Astrocyte (in vitro differentiated cells and primary cell): Measurements from ENCODE around the genes FAM172A, SLF1 and SPATA9.

DNA sequence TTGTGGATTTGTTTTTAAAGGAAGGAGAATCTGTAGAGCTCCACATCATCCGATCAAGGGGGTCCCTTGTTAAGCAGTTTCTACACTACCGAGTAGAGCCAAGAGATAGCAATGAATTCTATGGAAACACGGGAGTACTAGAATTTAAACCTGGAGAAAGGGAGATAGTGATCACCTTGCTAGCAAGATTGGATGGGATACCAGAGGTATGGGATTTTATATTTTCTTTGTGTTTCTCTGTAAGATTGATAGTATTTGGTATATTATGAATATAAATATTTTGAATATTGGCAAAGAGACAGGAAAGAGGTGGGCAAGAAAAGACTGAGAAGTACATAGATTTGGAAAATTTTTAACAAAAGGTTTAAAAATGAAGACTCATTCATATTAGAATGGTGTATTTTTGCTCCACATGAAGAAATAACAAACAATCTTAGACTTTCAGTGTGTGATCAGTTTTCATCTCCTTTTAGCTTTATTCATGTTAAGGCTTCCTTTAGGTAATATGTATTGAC lies 84.3 kb downstream of the ADGRV1 start:
- PRO-cap = no peak
- RRBS, 2 experiments = no CpG with 5 or more reads among the region's 3 CpGs

GRCh38 chr5:91033196-91033708 lies 349.9 kb downstream of the ARRDC3 start:
- PRO-cap = no peak
- RRBS, 2 experiments = no CpG with 5 or more reads among the region's 2 CpGs

DNA sequence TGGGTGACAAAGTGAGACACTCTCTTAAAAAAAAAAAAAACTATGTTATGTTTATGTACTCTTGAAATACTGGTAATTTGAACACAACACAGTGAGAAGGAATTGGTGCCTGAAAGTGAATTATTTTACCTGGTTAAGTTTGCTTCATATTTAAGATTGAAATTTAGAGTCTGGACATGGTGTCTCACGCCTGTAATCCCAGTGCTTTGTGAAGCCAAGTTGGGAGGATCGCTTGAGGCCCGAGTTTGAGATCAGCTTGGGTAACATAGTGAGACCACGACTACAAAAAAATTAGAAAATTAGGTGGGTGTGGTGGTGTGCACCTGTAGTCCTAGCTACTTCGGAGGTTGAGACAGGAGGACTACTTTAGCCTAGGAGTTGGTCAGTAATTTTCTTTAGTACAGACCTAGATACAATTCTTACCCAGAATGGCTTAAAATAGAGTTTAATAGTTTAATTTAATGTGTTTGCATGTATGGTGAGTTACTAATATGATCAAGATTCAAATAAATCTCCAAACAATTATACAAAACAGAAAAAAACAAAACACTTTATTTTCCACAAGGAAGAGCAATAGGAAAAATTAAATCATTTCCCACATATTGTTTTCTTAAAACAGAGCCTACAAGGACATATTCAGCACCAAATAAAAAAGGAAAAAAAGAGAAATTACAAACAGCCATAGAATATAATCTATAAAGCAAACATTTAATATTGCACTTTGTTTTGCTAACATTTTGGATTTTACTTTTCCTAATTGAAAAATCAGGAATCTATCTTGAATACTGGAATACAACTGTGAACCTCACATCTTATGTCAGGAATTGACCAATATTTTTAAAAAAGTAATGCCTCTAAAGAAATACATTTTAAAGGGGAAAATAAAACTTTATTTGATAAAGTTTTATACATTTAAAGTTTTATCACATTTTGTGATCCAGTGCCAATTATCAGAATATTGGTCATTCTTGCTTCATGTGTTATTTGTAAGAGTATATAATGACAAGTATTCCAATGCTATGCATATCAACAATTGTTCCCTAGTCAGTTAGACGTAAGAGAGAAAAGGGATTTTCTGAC lies 14.6 kb downstream of the ARRDC3 start:
- PRO-cap = no peak
- RRBS, 2 experiments = no CpG with 5 or more reads among the region's 6 CpGs

- PRO-cap = no peak
- RRBS, 2 experiments = 35 to 72% methylated on average over 4 to 8 of the region's 43 CpGs
Observed at GRCh38 chr5:93596601-93597653, 13.9 kb downstream of the NR2F1 start.

DNA sequence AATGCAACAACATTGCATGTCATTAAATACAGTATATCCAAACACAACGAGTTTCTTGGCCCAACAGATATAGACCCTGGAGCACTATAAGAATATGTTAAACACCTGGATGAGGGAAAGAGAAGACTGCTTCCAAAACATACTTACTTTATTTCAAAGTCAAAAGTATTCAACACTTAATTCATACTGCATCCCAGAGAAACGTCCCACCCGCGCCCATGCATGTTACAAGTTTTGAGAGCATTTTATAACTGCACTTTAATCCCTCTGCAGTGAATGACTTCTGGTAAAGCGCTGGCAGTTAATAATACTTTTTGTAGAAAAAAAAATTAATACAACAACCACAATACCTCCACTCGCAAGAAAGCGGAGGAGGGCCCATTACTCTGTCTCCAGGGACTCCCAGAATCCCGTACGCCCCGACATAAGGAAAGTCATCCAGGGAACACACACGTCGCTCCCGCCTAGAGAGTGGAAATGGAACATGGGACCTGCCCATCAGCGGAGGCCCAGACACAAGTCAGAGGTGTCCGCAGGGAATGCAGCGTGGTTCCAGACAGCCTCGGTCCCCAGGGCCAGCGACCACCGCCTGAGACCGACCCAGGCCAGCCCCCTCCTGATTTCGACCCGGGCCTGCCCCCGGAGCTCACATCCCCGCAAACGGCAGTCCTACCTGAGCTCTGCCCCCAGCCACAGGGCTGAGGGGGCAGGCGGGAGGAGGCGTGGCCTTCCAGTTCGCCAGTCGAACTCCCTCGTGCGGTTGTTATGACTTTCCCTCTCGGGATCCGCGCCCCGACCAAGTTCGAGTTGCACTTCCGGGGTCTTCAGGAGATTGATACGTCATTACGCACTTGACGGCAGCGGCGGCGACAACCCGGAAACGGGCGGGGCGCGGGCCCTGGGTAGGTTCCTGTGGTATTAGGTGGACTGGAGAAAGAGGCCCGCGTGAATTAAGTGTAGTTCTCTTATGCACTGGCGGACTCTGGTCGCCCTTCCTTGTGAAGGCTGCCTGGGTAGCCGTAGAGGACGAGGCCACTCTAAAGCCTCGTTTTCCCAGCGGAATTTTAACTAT lies at the start of gene FAM172A:
FAM172A (minus strand) TSS at position 826 of the 1,072 bp plus-strand sequence.
- PRO-cap = no peak
- RRBS, 2 experiments = under 1 to 4% methylated on average over 8 of the region's 56 CpGs

DNA sequence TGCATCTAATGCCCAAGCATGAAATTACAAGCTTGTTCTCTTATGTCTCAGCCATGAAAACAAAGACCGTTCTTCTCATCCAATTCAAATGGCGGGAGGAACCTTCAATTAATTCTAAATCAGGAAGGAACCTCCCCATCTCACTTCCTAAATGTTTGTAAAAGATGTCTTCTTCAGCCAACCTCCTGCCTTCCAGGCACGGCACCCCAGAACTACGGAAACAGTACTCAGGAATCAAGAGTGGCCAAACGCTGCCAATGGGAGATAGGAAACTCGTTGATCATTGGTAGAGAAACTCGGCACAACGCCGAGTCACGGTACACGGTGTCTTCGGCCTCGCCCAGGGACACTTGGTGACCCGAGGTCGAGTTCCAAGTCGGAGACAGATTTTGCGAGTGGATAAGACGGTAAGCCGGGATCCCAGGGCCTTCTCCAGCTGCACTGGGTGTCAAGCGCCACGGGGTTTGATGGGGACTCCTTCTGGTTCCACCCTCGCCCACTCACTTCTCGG lies 437 bp downstream of the KIAA0825 start:
- PRO-cap = bidirectional peak, plus-strand start at position 320 of the sequence, minus-strand start at position 214 of the sequence
- RRBS, 2 experiments = 0% methylated on average over 2 of the region's 23 CpGs; no CpG with 5 or more reads in 1 of the 2 experiments

- PRO-cap = no peak
- RRBS, 2 experiments = 1 to 2% methylated on average over 17 to 20 of the region's 66 CpGs
Observed at GRCh38 chr5:94618423-94619505, at the start of gene SLF1. TSS of gene SLF1 (plus strand) at chr5:94618669.

GRCh38 chr5:94793188-94793810 lies 174.8 kb downstream of the SLF1 start:
- PRO-cap = no peak
- RRBS, 2 experiments = no CpG with 5 or more reads among the region's 4 CpGs

DNA sequence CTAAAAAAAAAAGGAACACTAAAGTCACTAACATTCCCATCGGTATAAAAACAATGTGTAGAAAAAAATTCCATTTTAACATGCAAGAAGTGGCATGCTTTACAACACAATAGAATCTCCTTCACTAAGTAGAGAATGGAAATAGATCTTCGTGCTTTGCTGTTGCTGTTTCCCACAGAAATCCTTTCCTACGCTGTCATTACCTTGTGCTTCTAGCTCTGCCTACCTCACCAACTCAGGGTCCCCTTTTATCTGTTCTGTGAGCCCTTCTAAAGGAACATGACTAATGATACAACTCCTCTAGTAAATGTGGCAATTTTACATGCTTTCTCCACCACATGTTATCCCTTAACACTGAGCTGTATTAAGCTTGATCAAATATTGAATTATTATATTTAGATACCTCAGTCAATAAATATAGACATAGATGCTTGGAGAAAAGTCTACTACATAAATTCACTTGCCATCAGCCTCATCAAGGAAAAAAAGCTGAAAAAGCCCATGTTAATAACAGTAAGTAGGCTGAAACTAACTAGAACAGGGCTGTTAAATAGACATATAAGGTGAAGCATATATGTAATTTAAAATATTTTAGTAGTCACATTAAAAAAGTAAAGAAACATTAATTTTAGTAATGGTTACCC lies 202.8 kb downstream of the MCTP1 start:
- PRO-cap = unidirectional peak, minus-strand start at position 224 of the sequence
- RRBS, 2 experiments = no CpG with 5 or more reads among the region's 3 CpGs

DNA sequence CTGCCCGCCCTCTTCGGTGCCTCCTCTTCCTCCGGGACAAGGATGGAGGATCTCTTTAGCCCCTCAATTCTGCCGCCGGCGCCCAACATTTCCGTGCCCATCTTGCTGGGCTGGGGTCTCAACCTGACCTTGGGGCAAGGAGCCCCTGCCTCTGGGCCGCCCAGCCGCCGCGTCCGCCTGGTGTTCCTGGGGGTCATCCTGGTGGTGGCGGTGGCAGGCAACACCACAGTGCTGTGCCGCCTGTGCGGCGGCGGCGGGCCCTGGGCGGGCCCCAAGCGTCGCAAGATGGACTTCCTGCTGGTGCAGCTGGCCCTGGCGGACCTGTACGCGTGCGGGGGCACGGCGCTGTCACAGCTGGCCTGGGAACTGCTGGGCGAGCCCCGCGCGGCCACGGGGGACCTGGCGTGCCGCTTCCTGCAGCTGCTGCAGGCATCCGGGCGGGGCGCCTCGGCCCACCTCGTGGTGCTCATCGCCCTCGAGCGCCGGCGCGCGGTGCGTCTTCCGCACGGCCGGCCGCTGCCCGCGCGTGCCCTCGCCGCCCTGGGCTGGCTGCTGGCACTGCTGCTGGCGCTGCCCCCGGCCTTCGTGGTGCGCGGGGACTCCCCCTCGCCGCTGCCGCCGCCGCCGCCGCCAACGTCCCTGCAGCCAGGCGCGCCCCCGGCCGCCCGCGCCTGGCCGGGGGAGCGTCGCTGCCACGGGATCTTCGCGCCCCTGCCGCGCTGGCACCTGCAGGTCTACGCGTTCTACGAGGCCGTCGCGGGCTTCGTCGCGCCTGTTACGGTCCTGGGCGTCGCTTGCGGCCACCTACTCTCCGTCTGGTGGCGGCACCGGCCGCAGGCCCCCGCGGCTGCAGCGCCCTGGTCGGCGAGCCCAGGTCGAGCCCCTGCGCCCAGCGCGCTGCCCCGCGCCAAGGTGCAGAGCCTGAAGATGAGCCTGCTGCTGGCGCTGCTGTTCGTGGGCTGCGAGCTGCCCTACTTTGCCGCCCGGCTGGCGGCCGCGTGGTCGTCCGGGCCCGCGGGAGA lies 658 bp downstream of the GPR150 start:
- PRO-cap = no peak
- RRBS, 2 experiments = 1 to 2% methylated on average over 29 to 32 of the region's 123 CpGs

GRCh38 chr5:95682805-95683149 lies at the start of gene SPATA9:
TSS of gene SPATA9 (minus strand) at chr5:95682991.
- PRO-cap = no peak
- RRBS, 2 experiments = no CpG with 5 or more reads among the region's 1 CpG

- PRO-cap = no peak
- RRBS, 2 experiments = no CpG with 5 or more reads among the region's 3 CpGs
Observed at GRCh38 chr5:95712258-95712851, 18.8 kb upstream of the RHOBTB3 start.

DNA sequence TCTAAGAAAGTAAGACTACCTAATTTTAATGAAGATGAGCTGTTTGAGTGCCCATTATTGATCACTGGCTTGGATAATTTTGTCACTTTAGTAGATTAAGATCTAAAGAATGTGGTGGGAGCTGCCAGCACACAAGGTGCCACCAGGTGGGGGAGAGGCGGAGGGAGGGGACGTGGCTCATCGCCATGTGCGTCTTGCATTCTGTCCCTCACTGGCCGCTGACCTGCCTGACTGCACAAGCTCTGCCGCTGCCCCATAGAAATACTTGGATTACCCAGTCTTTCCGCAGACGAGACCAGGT lies 37.6 kb downstream of the RHOBTB3 start:
- PRO-cap = no peak
- RRBS, 2 experiments = no CpG with 5 or more reads among the region's 8 CpGs

DNA sequence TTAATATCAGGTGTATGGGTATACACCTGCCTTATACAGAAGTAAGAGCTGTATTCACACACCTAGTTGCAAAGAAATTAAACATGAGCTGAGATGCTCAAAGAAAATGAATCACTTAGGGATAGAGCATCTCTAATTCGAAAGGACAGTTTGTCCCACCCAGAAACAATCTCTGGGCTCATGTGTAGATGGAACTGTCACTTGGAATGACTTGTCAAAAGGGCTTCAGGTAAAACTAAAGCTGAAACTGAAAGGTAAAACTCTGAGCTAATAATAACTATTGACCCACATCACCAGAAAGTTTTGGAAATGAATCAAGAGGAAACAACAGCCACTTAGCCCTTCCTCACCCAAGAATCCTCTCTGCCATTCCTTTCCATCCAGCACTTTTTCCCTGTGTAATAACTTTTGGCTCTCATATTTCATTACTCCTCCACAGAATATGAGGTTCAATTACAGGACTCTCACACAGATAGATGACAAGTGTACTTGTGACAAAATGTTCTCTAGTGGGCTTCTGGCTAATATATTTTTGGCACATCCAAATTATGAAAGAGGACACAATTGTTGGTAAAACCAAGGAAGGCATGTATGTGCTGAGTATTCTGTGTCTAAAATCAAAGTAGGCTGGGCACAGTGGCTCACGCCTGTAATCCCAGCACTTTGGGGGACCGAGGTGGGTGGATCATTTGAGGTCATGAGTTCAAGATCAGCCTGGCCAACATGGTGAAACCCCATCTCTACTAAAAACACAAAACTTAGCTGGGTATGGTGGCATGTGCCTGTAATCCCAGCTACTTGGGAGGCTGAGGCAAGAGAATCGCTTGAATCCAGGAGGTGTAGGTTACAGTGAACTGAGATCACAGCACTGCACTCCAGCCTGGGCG lies 14.2 kb upstream of the GLRX start:
- PRO-cap = no peak
- RRBS, 2 experiments = no CpG with 5 or more reads among the region's 5 CpGs

DNA sequence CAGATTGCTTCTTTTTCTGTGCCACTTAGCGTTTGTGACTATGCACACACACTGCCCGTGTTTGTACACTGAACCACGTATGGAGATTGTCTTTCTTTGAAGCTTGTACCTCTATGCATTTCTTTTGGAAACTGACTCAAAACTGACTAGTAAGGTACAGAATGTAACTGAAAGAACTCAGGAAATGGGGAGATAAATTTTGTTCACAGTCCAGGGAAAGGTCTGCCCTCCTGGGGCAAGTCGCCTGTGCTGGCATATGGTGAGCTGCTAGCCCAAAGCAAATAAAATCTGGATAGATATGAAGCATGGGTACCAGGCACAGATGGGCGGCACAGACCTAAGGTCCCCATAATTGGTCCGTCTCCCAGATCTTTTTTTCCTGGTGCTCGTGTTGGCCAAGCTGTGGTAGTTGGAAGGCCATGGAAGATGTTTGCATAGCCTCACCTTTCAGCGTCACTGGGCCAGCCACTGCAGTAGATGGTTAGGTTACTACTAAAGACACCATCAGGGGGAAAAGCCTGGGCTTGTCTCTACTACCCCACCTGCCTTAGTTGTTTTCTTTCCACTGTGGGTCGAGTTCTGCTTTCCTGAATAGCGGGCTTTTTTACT lies 24.0 kb upstream of the GLRX start:
- PRO-cap = no peak
- RRBS, 2 experiments = no CpG with 5 or more reads among the region's 10 CpGs

DNA sequence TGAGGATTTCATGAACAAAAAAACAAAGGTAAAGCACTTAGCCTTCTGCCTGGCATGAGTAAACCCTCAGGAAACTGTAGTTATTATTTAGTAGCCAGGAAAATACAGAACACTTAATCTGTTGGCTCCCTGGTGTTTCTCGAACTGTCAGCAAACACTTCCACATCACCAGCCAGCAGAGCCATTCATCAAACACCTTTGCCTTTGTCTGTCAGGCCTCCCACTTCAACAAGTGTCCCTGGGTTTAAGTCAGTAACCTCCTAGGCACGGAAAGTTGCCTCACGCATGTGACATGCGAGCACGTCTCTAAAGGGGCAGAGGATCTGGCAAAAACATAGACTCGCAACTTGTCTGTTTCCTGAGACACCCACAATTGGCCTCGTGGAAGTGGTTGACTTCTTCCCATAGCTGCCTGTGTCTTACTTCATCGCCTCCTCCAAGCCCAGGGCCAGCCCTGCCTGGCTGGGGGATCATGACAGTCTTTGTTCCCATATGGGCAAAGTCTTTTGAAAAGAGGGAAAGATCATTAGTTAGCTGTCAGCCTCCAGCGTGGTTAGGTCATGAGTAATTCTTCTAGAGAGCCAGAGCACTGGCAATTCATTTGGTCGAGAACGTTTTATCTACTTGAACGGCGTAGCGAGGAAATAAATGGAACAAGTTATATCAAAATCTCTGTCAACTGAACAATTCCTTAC lies 35.5 kb upstream of the GLRX start:
- PRO-cap = no peak
- RRBS, 2 experiments = no CpG with 5 or more reads among the region's 14 CpGs

- PRO-cap = unidirectional peak, plus-strand start at chr5:95858964
- RRBS, 2 experiments = no CpG with 5 or more reads among the region's 31 CpGs
Observed at GRCh38 chr5:95858552-95859720, 36.4 kb upstream of the GLRX start.

DNA sequence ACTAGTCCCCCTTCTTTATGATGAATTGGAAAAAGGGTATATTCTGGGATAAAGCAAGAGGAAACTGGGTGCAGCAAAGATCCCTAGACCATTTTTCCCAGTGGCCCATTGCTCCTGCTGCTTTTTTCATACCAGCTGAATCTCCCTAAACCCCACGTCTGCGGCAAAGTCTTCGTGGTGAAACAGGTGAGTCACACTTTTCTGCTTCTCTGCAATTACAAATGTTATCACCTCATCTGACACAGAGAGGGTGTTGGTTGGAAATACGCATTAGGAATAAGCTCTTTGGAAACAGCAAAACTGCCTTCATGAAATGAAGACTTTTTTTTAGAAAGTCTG lies 39.3 kb upstream of the GLRX start:
- PRO-cap = no peak
- RRBS, 2 experiments = no CpG with 5 or more reads among the region's 4 CpGs

DNA sequence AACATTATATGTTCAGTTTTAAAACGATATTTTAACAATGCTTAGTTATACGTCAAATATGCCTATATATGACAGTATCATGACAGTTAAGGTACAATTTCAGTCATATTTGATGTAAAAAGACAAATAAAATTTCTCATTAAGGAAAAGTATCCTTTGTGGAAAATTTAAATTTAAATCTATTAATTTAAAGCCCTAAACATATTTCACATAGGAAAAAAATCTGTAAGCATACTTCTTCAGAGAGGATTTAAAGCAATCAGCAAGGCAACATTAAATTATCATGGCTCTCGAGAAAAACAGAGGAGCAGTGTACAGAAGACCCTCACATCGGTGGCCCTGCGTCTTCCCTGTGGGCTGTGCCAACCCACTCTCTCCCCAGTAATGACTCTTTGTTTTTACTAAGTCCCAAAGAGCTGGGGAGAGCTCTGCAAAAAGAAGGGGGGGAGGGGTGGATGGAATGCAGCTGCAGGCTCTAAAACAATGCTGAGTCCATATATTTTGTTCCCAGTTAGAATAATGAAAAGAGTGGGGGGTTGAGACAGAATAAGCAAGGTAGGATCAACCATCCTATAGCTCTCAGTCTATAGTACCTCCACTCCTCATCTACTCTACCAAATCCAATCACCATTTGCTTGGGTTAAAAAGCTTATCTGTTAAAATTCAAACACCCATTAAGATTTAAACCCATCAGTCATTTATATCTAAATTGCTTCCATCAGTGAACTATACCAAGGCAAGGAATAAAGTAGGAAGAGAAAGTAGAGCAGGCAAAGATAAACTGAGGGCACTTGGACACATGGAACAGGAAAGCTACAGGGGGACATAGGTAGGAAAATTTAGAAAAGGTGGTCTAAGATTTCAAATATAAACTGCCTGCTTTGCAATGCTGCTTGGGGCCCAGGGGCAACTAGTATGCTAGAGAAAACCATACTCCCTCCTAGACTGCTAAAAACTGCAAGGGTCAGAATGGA lies 20.8 kb downstream of the ELL2 start:
- PRO-cap = no peak
- RRBS, 2 experiments = no CpG with 5 or more reads among the region's 5 CpGs

DNA sequence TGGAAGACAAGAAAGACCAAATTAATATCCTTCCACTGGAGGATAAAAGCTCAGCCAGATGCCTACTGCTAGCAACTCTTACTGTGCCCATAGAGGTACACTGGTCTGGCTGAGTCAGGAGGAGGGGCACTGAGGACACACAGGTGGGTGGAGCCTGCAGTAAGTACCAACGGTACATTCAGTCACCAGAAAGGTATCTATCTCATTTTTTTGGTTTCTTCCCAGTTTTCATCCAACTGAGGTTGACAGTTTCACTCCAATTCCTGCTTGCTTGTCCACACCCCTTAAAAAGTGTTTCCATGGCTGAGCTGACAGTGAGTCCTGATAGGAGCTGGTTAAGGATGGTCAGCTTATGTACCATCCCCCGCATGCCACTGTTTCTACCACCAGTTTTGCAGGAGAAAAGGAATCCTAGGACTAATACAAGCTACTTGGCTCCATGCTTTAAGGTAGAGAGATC lies 3.3 kb downstream of the ELL2 start:
- PRO-cap = no peak
- RRBS, 2 experiments = no CpG with 5 or more reads among the region's 2 CpGs